Temporal lobe (tissue), 2 donors: ENCODE measurements around the genes C1D and CNRIP1.

DNA sequence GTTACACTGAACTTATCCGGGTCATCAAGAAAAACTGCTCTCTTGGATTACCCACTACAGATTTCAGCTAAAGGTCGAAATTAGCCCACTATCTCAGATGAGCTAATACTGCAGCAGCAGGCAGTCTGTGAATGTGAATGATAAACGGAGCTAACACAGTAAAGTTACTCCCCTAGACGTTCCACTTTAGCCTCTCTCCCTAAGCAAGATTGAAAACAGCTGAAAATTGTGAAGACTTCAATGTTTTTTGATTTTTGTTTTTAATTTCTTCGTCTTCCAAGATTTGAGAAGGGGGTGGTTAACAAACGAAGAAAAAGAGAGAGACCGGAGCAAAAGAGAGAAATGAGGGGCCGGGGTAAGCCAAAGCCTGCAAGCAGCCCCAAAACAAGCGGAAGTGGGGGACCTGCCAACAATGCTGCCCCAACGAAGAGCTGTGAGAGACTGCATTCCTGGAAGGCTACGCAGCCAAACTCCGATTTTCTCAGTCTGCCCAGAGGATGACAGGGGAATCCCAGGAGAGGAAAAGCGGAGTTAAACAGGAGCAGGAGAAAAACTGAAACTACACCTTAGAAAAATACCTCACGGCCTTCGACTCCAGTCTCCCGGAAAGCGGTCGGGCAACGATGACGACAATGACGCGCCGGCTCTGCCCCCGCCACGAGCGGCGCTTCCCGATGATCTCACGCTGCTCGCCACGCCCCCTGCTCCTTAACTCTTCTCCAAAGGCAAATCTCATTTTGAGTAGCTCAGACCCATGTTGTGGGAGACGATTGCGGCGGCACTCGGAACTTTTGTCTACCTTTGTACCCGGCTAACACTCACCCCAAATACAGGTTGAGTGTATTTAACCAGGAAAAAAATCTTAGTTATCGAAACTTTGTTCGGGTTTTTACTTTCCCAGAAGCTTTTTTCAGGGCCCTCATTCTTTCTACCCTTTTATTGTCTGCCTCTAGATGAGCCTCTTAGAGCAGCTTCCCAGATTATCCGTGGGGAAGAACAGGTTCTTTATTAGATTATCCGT, at the start of gene C1D:
Gene C1D (minus strand): TSS at position 625 of the 1,021 bp plus-strand sequence.
- RAMPAGE, long total RNA = start-site peak on the minus strand centred at position 631 of the sequence, 54 bp wide, 143 and 552 reads in 2 replicates

DNA sequence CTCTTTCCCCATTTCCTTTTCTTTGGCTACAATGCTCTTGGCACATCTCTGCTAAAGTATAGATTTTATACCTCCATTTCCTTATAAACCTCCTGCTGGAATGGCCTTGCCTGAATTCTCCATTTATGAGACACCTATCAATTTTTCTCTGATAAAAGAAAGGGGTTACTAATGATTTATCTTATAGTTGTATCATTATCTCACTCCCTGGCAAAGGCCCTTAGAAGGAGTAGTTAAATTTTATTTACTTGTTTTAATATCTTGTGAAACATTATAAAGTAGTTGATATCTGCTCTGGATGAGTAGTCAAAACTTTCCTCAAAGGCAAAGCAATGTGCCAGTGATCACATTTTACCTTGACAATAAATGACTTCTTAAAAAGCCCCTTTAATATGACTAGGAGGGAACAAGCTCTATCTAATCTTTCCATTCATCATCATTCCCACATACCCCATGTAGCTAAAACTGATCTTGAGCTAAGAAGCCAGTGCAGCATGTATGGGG, 35.2 kb downstream of the PNO1 start:
- RAMPAGE, long total RNA = no peak

- RAMPAGE, long total RNA = start-site peak on the minus strand at chr2:68319400-68319479, 150 and 220 reads in 2 replicates; start-site peak on the minus strand at chr2:68319683-68319838, 17 and 55 reads in 2 replicates
These were observed at the start of gene CNRIP1 for GRCh38 chr2:68319302-68320024. CNRIP1 (minus strand) TSS chr2:68319949.

- RAMPAGE, long total RNA = no peak
These were observed 14.7 kb downstream of the PLEK start for GRCh38 chr2:68379796-68380236.

- RAMPAGE, long total RNA = no peak
These were observed 29.6 kb downstream of the PLEK start for GRCh38 chr2:68394700-68395153.

- RAMPAGE, long total RNA = no peak
These were observed 46.9 kb downstream of the FBXO48 start for GRCh38 chr2:68420130-68420560.

DNA sequence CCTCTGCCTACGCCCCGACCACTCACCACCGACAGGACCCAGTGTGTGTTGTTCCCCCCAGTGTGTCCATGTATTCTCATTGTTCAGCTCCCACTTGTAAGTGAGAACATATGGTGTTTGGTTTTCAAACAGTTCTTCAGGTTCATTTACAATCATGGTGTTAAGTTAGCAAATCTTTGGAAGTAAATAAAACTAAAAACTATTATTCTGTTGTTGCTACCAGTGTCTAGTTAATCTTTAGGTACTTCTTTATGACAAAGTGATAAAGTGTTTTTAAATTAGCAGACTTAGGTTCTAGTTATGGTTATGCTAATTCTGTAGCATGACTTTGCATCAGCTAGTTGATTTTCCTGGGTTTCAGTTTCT, 84.6 kb upstream of the PROKR1 start:
- RAMPAGE, long total RNA = no peak

- RAMPAGE, long total RNA = no peak
These were observed 3.1 kb downstream of the ARHGAP25 start for GRCh38 chr2:68737684-68738219.

- RAMPAGE, long total RNA = no peak
These were observed 31.7 kb downstream of the ARHGAP25 start for GRCh38 chr2:68766288-68766752.

DNA sequence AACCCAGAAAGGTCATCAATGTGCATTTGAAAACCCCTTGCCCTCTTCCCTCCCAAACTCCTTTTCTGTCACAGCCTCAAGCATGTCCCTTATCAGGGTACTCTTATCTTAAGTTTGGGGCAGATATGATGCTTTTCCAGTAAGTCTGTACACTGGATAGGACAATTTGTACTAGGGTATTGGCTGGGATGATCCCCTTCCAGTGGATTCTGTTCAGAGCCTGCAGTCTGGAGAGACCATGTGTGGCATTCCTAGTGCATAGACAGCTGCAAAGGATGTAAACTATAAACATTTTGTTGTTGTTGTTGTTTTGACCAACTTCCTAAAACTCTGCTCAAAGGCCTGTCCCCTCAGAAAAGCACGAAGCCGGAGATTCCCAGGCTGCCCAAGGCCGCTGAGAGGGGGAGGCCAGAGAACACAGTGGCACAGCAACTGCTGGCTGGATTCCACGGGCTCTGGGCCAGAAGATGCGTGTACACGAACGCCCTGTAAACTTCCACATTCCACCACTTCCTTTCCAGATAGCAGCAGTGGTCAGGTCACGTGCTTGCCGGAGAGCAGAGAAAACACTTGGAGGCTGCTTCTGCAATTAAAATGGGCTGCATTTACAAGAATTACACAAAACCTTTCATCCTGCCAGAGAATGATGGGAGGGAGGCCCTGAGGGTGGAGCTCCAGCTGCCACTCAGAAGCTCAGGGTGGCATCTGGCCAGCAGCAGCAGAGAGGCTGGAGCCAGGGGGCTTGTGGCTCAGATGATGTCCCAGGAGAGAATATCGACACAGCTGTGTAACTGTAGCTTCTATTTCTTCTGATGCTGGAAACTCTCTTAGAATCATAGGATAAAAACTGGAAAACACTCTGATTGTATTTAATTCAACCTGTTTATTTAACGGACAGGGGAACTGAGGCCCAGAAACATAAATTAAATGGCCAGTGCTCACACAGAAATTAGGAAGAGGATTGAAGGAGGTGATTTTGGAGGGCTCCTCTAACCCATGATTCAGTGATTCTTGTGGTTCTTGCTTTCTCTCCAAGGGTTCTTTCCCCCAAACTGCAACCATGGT, 42.0 kb downstream of the BMP10 start:
- RAMPAGE, long total RNA = no peak

DNA sequence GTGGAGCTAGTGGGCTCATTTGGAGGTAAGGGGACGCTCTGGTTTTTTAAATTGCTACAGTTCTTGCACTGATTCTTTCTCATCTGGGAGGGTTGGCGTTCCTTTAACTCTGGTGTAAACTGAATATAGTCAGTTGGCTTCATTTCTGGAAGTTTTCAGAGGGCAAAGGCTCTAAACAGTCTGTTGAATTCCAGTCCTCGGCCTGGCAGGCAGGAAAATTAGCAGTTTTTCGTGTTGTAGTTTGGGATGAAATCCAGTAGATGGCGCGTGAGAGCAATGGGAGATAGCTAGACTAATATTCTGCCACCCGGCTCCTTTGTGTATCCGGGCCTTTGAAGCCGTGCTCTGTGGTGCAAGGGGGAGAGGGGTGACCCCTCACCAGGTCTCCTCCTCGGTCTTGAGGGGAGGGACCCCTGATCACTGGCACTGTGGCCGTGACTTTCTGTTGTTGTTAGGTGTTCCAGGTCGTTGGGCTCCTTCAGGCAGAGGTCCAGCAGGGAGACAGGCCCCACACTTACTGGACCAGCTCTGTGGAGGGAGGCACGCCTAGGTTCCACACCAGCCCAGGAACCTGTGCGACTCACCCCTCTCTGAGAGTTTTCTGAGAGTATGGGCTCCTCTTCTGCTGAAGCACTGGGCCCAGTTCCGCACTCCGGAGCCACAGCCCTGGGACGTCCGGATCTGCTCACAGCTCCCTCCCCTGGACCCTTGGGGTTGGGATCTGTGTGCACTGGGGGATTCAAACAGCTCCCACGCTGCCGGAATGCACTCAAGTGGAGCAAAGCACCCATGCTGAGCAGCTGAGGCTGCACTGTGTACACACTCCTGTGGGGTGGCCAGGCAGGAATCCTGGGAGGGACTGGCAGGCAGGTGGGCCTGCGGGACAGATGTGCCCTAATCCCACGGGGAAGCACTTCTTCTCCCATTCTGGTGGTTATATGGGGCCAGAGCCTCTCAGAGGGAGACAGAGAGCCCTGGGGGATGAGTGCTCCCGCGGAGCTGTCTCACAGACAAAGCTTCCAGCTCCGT, 9.0 kb downstream of the GKN2 start:
- RAMPAGE, long total RNA = no peak

DNA sequence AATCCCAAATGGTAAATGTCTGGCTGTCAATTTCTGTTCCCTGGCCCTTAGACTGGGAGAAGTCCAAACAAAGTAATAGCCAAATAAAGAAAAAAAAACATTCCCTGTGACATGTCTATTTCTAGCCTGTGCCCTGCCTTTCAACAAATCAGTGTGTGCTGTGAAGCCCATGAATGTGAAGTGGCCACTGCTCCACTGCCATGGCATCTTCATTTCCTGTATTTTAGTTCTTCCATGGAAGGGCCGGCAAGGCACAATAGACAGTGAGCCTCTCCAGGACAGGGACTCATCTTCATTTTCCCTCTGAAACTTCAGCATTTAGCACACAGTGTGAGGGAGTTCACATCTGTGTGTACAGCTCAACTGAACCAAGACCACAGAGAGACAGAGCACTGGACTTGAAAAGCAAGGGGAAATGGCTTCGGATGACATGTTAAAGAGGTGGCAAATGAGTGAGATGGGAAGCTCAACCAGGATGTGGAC, 140.0 kb downstream of the ANTXR1 start:
- RAMPAGE, long total RNA = no peak

GRCh38 chr2:69171345-69171943, 158.5 kb downstream of the ANTXR1 start:
- RAMPAGE, long total RNA = no peak

DNA sequence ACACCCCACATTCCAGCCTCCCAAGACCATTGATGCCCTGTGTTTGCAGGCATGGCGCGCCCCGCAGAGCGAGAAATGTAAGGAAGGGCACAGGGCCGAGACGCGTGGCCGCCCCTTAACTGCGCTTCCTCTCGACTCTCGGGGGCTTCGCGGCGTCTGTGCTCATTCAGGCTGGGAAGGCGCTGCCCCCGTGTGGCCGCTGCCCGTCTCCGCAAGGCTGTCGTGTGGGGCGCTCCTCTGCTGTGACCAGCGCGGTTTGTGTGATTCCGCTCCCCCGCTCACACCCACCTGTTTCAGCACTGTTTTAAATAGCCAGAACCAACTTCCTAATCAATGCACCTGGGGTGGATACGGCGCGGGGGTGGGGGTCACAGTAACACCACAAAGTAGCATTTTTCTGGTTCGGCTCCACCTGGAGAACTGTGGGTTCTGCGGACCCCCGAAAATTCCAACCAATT, 79.6 kb downstream of the GFPT1 start:
- RAMPAGE, long total RNA = no peak

- RAMPAGE, long total RNA = no peak
These were observed 48.7 kb downstream of the GFPT1 start for GRCh38 chr2:69338290-69338764.

DNA sequence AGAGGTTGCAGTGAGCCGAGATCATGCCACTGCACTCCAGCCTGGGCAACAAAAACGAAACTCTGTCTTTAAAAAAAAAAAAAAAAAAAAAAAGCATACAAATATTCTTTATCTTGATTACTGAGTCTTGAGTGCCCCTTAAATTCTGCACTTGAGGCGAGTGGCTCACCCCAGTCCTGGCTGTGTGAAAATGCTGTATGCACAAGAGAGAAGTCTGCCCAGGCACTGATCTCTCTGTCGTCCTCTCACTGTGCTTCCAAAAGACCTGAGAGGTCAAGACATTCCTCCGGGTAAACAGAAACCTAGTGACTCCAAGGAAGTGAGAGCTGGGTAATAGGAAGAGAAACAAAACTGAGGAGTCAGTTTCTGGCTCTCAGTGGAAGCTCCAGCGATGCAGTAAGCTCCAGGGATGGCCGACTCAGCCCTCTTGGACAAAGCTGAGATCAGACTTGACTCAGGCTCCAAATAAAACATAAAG, 70.9 kb downstream of the AAK1 start:
- RAMPAGE, long total RNA = no peak

GRCh38 chr2:69582669-69583387, 60.7 kb downstream of the AAK1 start:
- RAMPAGE, long total RNA = no peak

DNA sequence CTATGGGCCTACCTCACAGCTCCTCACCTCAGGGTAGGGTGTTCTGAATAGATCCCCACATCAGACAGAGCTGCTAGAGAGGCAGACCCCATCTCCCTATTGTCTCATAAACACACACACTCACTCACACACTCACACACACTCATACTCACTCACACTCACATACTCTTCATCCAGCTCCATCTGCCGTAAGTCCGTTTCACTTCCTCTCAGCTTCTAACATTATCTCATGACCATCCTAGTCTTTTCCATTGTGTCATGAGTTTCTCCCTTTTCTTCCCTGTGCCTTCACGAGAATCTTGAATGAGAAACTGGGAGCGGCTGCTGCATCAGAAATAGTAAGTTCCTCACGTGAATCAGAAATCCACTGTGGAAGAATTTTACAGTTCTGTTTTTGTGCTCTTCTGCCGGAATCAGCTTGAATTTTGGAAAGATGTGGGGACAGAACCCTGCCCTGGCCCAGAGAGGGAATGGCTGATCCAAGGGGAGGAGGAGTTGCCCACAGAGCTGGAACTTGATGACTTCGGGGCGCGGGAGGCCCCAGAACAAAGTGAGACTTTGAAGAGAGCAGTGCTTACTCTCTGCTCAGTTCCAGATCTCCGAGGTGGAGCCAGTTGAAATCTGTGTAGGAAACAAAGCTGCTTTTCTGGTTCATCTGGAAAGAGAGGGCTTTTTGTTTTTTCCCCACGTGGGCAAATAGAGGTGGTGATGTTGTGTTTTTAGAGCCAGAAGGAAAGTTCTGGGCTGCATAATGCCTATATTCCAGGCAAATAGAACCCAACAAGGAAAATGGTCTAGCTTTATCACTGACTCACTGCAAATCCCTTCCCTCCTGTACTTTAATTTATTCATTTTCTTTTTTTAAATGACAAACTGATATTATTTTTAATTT, 21.1 kb downstream of the ANXA4 start:
- RAMPAGE, long total RNA = no peak

- RAMPAGE, long total RNA = no peak
These were observed 3.0 kb upstream of the MXD1 start for GRCh38 chr2:69911912-69912362.

- RAMPAGE, long total RNA = no peak
These were observed 16.0 kb downstream of the ASPRV1 start for GRCh38 chr2:69945261-69946032.